Left cardiac atrium (tissue), 1 donor: Measurements from ENCODE around the gene VEGFC.

GRCh38 chr4:168890673-168891292 lies 119.3 kb downstream of the CBR4 start:
- PRO-cap: no peak

DNA sequence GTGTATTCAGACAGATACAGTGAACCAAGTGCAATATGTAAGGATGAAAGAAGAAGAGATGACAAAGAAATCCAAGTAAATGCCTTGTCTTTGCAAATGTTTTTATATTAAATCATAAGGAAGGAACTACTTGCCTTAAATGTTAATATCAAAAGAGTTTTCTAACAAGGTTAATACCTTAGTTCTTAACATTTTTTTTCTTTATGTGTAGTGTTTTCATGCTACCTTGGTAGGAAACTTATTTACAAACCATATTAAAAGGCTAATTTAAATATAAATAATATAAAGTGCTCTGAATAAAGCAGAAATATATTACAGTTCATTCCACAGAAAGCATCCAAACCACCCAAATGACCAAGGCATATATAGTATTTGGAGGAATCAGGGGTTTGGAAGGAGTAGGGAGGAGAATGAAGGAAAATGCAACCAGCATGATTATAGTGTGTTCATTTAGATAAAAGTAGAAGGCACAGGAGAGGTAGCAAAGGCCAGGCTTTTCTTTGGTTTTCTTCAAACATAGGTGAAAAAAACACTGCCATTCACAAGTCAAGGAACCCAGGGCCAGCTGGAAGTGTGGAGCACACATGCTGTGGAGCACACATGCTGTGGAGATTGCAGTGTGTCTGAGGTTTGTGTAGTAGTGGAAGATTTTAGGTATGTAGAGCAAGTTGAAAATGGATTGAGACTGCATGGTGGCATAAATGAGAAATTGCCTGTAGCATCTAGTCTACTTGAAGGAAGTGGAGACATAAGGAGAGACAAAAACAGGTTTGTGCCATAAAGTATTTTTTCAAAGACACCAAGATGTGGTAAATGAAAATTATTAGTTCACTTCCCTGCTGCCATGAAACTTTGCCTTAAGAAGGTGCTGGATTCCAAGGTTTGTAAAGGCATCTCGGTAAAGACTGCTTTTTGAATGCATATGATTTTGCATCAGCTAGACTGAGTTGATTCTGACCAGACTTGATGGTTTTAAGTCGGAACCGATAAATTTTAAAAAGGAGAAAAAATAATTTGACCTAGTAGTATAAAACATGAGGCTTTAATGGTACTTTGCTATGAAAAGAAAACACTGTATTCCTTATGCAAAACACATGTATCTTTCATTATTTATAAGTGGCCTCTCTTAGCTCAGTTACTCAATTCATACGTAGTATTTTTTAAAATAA lies 82.9 kb downstream of the CBR4 start:
- PRO-cap: no peak

- PRO-cap: no peak
Observed at GRCh38 chr4:169005463-169005936, 4.6 kb downstream of the CBR4 start.

DNA sequence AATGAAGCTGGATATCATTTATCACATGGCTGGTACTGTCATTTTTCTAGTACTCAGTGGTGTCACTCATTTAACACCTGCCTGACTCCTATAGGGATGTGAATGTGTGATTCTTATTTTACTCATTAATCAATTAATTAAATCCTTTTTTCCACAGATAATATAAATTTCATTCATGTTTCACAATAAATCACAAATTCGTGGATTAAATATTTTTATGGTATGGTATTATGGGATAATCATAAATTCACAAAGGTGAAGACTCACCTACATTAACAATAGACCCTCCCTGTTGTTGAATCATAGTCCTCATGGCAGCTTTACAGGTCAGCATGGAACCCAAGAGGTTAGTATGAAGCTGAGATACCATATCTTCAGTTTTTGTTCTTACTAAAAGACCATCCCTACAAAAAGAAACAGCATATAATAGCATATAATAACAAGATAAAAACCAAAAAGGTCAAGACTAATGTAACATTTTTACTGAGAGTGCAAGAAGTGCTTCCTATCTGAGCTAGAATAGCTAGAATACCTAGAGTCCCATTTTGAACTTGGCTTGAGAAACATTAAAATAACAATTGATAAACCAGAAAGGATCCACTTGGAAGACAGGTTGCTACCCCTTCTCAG lies 3.5 kb downstream of the CBR4 start:
- PRO-cap: no peak

DNA sequence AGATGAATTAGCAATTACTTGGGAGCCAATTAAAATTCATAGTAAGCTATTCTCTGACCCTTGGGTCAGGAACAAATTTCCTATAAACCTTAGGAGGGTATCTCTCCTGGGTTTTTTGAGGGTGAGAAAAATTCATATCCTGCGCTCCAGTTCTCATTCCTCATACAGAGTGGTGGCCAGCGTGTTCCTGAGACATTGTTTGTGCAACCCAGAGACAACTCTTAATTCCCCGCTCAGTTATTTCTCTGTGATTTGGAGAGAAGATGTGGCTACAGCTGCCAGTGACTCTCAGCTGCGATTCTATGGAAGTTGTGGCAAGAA lies 37.9 kb upstream of the CBR4 start:
- PRO-cap: no peak

- PRO-cap: no peak
Observed at GRCh38 chr4:169249577-169250113, 21.1 kb downstream of the SH3RF1 start.

GRCh38 chr4:169561266-169562445 lies 50.7 kb downstream of the NEK1 start:
- PRO-cap: no peak

DNA sequence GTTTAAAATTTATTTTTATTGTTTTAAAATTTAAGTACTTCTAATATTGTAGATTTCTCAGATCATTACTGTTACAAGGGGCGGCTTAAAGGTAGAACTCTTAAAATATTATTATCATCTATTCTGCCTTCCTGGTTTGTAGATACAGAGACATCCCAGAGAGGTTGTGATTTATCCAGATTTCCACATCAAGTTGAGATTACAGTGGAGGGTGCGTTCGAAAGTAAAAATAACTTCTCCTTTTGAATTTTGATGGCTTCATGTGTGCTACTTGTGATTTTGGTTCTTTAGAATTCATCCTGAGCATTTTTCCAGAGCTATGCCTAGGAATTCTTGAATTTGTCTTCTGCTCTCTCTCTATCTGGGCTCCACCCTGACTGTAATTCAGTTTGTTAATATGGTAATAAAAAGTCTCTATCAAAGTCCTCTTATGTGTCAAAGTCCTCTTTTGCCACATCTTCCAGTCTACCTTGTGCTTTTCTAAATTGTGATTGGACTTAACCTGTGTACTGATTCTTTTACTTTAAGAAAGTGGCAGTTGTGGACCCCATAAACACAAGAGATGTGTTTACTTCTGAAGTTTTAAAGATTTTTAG lies 37.2 kb downstream of the CLCN3 start:
- PRO-cap: no peak

DNA sequence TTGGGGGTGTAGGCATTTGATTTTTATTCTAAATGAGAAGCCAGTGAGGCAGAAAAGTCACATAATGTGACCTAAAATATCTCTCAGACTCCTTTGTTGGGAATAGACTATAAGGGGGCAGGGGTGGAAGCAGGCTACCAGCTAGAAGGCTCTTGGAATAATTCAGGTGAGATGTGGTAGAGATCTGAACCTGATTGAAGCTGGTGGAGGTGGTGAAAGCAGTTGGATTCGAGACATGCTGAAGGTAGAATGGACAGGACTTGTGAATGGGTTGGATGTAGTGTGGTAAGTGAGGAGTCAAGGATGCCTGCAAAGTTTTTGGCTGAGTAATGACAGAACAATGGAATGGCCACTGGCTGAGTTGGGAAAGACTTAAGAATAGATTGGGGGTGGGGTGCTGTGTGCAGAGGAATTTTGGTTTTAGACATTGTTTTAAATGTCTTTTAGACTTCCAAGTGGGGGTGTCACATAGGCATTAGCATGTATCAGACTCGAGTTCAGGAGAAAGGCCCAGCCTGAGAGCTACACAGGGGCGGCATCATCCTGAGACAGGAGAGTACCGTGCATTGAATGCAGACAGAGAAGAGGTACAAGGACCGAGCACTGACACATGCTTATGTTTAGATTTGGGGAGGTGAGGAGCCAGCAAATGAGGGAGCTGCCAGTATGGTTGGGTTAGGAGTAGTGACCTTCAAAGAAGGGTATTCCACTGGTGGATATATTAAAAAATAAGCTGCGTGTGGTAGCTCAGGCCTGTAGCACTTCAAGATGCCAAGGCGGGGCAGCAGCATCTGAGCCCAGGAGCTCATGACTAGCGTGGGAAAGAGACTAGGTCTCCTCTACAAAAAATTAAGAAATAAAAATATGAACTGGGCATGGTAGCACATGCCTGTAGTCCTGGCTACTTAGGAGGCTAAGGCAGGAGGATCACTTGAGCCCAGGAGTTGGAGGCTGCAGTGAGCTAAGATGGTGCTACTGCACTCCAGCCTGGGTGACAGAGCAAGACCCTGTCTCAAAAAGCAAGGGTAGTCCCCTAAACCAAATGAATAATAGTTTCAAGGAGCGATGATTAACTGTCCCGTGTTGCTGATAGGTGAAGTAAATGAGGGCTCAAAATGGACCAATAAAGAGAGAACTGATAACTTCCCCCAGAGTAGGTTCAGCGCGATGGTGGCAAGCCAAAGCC lies 33.2 kb downstream of the HPF1 start:
- PRO-cap: no peak

- PRO-cap: no peak
Observed at GRCh38 chr4:169756899-169757398, 795 bp downstream of the HPF1 start.

GRCh38 chr4:171020858-171021091 lies 792.4 kb upstream of the GALNTL6 start:
- PRO-cap: no peak

DNA sequence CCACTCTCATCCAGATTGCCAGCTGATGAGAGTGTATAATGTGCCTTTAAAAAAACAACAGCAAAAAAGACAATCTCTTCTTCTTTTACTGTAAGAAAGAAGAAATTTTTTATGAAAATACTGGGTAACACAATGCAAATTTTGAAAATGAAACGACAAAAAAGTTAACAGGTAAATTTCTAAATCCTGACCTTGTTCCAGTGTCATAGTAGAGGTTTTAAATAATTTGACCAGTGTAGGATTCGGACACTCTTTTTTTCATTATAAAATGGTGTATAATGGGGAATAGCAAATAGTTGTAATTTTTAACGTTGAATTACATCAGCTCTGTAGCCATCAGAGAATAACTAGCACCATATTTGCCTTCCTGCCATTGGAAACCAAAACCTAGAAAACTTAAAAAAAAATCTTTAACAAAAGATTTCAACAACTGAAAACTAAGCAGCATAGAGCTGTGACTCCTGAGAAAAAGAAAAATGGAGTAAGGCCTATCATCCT lies 568.7 kb upstream of the GALNT7 start:
- PRO-cap: no peak

- PRO-cap: no peak
Observed at GRCh38 chr4:173252054-173252771, 81.9 kb downstream of the HMGB2 start.

- PRO-cap: no peak
Observed at GRCh38 chr4:173410837-173411549, 12.1 kb upstream of the SCRG1 start.

- PRO-cap: bidirectional peak, plus-strand start at chr4:173508042, minus-strand start at chr4:173507986; unidirectional peak, plus-strand start at chr4:173508509
Observed at GRCh38 chr4:173507788-173508887, 21.9 kb downstream of the HAND2 start.

DNA sequence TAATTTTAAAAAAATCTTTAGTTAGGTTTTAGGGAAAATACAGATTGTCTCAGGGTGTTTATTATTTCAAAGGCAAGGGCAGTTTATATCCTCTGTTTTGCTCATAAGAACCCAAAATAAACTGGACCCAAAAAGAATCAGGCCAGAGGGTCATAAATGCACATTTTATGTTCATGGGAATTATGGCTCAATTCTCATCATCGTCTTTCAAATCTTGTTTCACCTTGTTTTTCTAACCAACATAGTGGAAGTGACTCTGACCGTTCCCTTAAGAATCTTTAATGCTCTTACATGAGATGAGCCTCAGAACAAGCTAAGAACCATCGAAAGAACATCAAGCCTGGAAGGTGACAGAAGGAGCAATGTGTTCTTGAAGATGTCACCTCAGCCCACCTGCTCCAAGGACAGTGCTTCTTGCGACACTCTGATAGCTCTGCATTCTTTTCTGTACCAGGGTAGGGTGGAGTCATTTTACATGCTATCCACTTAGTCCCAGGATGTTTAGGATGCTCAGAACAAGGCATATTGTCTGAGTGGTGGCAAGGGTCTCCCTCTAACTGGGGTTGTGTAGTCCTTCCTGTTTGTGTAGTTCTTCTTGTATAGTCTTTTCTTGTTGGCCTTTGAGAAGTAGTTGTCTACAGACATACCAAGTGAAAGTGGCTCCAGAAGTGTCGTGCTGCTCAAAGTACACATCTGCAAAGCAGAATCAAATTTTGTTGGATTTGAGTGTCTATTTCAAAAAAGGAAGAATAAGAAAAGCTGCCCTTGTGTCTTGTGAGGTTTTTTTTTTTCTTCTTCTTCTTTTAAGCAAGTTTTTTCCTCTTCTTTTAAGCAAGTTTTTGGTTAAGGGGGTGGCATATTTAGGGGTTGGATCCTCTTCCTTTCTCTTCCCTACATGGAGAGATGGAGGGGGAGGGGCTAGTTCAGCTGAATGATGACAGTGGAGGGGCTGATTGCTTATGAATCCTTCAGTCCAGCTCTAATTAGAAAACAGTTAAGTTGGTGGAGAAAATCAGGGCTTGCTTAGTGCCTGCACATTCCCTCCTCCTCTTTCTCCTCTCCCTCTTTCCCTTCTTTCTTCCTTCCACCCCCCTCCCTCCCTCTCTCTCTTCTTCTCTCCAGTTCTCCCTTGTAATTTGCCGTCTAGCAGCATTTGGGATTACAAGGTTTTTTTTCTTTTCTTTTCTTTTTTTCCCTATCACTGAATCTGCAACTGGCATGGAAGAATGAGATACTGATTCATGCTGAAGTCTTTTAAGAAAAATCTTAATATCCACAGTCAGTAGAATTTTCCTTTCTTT lies 4.1 kb upstream of the HAND2 start:
- PRO-cap: no peak

- PRO-cap: no peak
Observed at GRCh38 chr4:173536375-173536719, 6.3 kb upstream of the HAND2 start.

DNA sequence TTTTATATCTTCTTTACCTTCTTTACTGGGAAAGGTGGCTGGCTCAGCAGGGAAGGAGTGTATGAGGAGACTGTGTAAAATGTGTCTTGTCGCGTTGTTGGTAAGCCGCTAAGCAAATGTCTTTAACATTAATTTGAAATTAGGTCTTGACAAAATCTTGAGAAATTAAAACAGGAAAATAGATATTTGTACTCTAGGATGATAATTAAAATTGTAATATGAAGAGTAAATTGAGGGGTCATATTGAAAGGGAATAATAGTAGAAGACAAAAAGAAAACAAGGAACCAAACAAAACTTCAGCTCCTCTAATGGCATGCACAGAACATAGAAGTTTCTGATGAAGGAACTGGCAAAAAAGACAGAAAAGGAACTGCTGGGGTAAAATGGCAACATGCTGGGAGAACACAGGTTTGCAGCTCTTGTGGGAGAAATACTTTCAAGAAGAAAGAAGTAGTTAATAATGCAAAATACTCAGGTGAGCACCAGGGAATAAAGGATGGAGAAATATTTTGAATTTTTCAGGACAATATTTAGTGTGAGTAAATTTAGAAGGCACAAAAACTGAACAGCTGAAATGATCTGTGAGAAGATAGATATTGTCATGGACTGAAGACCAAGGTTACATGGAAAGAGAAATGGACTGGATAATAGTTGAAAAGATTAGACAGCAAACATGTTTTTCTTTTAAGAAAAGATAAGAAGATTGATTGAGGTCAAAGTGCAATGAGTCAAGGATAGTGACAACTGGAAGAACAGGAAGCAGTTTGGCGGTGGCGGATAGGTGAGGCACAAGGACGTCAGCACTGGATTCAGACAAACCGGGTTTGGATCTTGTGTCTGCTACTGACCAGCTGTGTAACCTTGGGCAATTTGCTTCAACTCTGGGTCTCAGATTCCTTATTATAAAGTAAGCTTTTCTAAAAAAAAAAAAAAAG lies 1.7 kb upstream of the HPGD start:
- PRO-cap: no peak

DNA sequence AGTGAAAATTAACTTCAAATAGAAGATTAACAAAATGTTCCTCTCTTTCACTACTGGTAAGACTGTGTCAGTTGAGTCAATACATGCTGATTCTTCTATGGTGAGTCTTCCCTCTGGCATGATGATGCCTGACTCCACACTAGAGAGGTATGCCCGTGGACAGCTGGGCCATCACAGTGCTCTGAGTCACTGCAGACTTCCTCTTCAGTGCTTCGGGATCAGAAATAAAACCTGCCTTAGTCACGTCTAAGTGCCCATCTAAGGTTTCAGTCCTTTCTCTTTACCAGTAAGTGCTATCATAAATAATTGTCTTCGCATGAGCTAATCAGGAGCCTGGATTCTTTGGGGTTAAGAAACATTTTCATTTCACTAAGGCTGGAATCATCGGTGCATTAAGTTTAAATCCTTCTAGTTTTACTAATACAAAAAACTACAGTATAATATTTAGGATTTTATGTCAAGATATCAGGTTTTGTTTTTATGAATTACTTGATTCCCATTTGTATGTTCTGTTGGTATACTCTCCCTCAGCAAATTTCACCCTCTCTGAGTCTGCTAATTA lies 1.7 kb upstream of the ASB5 start:
- PRO-cap: no peak

DNA sequence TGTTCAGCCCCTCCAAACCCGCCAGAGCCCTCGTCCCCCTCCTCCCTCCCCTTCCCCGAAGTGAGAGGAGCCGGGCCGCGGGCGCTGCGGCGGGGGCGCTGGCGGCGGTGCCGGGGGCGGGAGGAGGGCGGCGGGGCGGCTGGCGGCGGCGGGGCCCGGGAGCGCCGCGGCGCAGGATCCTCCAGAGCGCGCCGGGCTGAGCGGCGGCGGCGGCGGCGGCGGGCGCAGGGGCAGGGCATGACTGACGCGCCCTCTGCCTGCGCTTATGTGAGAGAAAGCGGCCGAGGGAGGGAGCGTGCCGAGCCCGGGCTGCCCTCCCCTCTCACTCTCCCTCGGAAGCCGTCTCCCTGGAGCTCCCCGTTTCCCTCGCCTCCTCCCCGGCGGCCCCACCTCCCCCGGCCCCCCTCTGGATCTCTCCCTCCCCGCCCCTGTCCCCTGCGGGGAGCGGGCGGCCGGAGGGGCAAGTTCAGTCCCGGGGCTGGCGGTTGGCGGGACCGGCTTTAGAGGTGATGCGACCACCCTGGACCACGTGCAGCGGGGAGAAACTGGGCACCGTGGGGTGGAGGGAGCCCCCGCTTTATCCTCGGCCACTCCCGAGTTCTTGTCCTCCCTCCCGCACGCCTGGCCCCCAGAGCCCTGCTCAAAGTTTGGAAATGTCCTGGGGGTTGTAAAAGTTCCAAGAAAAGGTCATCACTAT lies at the start of gene VEGFC:
TSS of gene VEGFC (minus strand) at position 239 of the 697 bp plus-strand sequence.
- PRO-cap: bidirectional peak, plus-strand start at position 279 of the sequence, minus-strand start at position 239 of the sequence